Esophagus muscularis mucosa (tissue), 4 donors: Measurements from ENCODE around the gene MGAT3.

DNA sequence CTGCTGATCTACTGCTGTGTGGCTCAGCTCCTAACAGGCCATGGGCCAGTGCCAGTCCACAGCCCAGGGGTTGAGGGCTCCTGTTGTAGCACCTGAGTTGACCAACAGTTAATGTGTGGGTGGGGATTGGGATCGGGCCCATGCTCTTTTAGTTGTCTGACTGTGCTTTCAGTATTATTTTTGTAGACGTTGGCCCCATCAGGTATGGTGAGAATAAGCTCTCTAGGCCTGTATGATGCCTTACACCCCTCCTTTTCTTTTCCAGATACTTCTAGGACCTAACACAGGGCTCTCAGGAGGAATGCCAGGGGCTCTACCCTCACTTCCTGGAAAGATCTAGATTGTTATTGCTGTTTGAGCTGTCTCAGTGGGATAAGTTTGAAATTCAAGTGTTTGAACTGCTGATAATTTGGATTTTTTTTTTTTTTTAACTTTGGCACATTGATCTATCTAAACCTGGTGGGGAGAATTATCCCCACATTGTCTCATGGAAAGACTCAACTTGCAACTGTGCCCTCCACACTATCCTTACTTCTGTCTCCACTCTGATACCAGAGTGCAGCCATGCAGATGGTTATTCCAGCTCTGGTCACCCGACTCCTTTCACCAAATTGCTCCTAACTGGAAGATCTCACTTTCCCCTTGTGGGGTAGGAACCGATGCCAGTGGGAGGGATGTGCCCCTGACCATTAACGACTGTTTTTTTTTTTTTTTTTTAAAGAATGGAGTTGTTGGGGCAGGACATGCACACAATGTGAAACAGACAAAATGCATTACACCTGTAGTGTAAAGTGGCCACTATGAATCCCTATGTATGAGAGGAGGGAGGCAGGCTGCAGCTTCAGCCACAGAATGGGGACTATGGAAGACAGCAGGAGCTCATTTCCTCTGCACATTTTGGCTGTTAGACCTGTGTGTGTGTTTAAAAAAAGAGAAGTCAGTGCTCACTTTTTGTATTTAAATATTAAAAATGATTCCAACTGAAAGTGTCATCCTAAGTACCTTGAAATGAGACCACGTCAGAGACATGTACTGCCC lies 2.1 kb downstream of the TOMM22 start:
- PRO-cap: no peak
- RAMPAGE, long total RNA, 4 experiments: no peak in any of the 4 experiments

DNA sequence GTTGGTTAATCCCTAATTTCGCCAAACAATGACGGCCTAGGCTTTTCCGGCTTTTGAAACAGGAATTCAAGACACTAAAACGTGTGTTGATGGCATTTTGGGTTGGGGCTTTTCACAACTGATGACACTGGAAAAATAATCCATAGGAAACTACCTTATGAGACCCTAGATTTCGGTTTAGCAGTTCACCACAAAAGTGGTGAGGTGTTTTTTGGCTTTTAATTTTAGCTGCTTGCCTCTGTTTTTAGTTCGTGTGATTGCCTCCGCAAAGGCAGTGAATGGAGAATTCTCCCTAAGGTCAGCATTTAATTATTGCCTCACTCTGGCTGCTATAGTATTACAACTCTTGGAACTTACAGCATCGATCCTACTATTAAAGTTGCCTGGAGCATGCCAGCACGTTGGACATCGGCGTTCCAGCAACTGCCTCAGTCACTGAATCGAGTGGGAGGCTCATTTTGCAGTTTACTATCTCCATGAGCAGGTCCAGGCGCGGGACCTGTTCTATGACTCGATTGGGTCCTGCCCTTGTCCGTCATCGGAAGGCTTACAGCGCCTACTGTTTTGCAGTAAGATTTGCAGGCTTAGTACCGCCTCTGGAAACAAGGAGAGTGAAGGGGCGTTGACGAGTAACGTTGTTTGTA lies 687 bp upstream of the GTPBP1 start:
- PRO-cap: unidirectional peak, minus-strand start at position 442 of the sequence; unidirectional peak, minus-strand start at position 478 of the sequence; unidirectional peak, minus-strand start at position 517 of the sequence; bidirectional peak, plus-strand start outside the sequence, minus-strand start at position 540 of the sequence
- RAMPAGE, long total RNA, 4 experiments: no peak in any of the 4 experiments

DNA sequence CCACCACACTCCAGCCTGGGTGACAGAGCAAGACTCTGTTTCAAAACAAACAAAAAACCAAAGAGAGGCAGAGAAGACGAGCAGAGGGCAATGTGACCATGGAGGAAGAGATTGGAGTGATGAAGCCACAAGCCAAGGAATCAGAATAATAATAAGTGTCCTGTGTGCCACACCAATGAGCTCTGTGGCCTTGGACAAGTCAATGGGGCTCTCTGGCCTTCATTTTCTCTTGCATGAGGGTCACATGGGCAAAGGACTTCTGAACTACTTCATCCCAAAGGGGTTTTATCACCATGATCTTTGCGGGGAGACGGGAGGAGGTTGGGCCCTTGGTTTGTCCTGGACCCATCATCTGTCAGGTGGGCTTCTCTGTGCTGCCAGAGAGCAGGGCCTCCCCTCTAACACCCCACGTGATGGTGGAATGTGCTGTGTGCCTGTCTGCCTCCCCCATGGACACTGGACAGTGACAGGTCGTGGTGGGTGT lies 2.3 kb upstream of the SUN2 start:
- PRO-cap: no peak
- RAMPAGE, long total RNA, 4 experiments: no peak in any of the 4 experiments

- PRO-cap: no peak
- RAMPAGE, long total RNA, 4 experiments: no peak in any of the 4 experiments
These were observed 7.7 kb downstream of the CBX6 start for GRCh38 chr22:38864078-38864922.

DNA sequence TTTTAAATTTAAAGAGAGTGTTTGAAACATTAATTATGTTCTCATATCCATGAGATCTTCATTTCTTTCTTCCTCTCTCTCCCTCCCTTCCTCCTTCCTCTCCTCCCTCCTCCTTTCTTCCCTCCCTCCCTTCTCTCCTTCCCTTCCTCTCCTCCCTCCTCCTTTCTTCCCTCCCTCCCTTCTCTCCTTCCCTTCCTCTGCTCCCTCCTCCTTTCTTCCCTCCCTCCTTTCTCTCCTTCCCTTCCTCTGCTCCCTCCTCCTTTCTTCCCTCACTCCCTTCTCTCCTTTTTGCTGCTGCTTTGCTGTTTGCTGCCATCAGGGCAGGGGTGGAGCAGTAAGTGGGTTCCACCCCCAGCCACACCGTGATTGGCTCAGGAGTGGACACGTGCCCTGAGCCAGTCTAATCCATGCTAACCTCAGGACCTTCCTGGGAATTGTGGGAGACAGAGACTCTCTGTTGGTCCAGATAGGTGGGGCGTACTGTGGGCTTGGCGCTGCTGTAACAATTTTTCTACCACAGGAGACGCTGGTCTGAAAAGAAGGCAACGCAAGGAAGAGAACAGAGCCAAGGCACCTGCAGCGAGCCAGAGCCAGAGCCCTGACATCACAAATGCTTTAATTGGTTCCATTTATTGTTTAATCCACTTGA lies 33.7 kb upstream of the APOBEC3A start:
- PRO-cap: bidirectional peak, plus-strand start at position 535 of the sequence, minus-strand start at position 274 of the sequence
- RAMPAGE, long total RNA, 4 experiments: no peak in any of the 4 experiments

DNA sequence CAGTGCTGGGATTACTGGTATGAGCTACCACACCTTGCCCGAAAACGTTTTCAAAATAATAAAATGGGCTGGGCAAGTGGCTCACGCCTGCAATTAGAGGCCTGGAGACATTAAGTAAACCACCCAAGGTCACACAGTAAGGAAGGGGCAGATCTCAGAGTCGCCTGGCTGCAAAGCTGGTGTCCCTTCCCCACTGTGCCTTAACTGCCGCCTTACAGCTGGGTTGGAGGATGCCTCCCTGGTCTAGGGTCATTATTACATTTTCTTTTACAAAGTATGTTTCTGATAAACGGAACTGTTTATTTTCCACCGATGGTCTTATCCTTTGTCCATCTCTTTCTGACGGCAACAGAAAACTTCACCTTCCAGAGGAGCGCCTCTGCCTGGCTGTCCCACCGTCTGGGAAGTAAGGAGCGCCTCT lies 1.4 kb upstream of the APOBEC3B start:
- PRO-cap: no peak
- RAMPAGE, long total RNA, 4 experiments: no peak in any of the 4 experiments

GRCh38 chr22:38981291-38981617 lies 893 bp upstream of the APOBEC3B start:
- PRO-cap: unidirectional peak, plus-strand start at chr22:38981522
- RAMPAGE, long total RNA, 4 experiments: no peak in any of the 4 experiments

DNA sequence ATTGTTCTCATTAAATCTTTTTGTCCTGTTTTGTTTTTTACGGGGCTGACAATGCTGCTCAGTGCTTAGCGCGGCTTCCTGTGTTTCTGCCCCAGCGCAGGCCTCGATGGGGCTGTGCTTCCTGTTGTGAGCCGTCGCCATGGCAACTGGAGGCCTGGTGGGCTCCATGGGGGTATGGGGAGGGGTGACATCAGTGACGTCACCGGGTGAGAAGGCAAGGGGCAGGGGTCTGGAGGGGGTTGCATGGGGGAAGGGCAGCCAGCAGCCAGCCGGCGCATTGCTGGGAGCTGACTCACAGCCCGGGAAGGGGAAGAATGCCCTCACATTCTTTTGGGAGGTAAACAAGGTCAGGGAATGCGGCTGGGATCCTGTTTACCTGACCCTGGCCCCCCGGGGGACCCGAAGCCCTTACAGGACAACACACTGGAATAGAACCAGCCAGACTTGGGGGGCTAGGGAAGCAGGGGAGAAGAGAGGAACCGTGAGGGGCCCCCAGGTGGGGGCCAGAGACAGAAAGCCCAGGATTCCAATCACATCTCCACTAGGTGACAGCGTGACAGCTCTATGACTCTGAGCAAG lies 22.3 kb upstream of the CBX7 start:
- PRO-cap: unidirectional peak, minus-strand start at position 80 of the sequence
- RAMPAGE, long total RNA, 4 experiments: no peak in any of the 4 experiments

DNA sequence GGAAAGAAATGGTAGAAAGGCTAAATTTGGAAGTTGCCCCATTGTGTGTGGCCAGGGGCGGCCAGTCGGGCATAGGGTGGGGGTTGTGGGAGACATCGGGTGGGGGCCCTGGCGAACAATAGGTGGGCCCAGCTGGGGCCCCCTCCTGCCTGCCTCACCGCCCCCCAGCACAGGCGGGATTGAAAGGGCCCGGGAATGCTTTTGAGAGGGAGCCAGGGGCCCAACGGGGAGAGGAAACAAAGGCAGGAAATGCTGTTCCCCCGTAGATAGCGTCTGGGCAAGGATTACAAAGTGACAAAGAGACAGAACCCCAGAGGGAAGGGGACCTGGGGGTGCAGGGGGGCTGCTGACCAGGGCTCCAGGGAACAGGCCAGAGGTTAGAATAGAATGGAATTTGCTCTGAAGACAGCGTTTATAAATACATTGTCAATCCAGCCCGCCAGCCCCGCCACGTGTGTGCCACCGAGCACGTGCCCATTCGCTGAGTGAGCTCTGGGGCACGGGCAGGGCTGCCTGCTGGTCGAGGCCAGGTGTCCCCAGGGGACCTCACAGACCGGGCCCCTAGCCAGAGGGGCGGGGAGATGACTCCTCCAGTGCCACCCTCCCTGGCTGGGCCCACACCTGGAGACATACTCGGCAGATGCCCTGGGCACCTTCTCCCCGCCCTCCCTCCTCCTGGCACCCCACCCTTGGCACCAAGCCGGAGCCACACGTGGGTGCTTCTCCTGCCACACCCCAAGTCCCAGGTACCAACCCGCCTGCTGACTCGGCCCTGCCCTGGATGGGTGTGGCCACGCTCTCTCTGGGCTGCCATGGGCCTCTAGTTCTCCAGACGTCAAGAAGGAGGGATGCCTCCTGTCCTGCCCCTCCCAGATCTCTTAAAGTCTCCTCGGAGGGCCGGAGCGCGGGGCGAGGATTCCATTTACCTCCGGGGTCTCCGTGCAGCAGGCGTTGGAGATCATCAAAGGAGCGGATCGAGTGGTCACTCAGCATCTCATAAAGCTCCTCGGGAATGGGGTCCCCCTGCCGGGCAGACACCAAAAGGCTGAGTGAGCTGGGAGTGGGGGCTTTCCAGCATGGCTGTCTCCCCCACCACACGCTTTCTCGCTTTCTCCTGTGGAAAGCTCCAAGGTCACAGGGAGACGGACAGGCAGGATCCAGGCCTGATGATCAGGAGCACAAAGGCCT lies 9.5 kb downstream of the PDGFB start:
- PRO-cap: bidirectional peak, plus-strand start at position 831 of the sequence, minus-strand start at position 742 of the sequence
- RAMPAGE, long total RNA, 4 experiments: no peak in any of the 4 experiments

GRCh38 chr22:39239325-39240264 lies 5.2 kb downstream of the PDGFB start:
- PRO-cap: bidirectional peak, plus-strand start at chr22:39239932, minus-strand start at chr22:39239621; unidirectional peak, plus-strand start at chr22:39240009
- RAMPAGE, long total RNA, 4 experiments: no peak in any of the 4 experiments

GRCh38 chr22:39243153-39244120 lies 1.3 kb downstream of the PDGFB start:
- PRO-cap: bidirectional peak, plus-strand start at chr22:39243679, minus-strand start at chr22:39243584
- RAMPAGE, long total RNA, 4 experiments: no peak in any of the 4 experiments

- PRO-cap: no peak
- RAMPAGE, long total RNA, 4 experiments: no peak in any of the 4 experiments
These were observed 34.7 kb upstream of the PDGFB start for GRCh38 chr22:39279348-39279980.

GRCh38 chr22:39361032-39361683 lies 11.4 kb downstream of the SYNGR1 start:
- PRO-cap: no peak
- RAMPAGE, long total RNA, 4 experiments: no peak in any of the 4 experiments

DNA sequence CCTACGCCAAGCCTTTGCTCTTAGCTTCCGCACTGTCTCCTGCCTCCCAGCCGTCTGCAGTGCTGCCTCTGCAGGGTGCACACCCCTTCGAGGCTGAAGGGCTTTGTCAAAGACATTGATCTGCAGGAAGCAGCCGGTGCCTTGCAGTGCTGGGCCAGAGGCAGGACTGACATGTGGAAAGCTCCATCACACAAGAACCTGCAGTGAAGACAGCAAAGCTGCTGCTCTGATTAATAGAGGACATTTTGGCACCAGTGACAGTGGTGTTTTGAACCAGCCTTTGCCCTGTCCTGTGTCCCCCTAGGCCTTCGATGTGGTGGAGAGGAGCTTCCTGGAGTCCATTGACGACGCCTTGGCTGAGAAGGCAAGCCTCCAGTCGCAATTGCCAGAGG lies 16.9 kb downstream of the TAB1 start:
- PRO-cap: no peak
- RAMPAGE, long total RNA, 4 experiments: no peak in any of the 4 experiments

DNA sequence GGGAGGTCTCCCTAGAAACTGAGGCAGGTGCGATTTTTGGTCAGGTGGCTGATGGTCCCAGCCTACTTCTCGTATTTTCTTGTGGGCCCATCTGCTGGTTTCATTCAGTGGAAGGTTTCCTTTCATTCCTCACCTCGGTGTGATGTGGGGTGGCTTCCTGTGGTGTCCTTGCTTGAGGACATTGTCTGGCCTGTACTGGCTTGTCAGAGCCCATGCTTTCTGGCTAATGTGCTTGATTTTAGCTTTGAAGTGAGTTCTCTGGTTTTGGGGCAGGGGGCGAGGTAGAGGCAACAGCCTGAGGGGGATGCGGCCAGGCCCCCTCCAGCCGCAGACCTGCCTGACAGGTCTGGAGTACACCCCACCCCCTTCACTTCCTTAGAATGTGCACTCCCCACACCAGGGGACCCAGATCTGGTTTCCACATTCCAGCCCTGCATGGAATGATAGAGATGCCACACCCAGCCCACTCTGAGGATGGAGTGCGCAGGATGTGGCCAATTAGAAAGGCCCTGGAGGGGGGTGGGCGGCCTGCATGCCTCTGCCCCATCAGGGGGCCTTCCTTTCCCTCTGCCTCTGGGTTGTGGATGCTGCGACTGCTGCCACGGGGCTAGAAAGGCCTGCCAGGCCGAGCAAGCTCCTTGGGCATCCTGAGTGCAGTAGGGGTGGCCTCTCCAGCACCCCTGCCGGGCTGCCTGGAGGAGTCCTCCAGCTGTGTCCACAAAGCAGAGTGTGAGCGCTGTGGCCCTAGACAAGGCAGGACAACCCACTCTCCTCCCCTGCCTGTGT lies 28.3 kb upstream of the MGAT3 start:
- PRO-cap: no peak
- RAMPAGE, long total RNA, 4 experiments: no peak in any of the 4 experiments

DNA sequence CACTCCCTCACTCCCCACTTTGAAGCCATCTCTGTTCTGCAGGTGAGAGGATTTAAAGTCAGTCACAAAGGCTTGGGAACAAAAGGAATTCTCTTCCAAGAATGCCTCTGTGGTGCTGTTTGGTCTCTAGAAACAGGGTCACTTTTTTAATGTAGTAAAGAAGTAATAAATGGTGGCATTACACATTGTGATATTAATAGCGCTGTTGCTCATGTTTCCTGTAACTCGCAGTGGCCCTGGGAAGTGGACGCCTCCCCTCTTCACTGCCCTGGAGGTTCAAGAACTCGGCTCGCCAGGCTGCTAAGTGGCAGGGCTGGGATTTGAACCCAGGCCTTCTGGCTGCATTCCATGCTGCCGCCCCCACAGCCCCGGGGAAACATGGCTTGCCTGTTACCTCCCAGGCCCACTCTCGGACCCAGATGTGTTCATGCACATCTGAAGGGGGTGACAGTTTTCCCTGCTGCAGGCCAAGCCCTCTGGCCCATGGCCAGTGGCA lies 25.1 kb upstream of the MGAT3 start:
- PRO-cap: bidirectional peak, plus-strand start at position 263 of the sequence, minus-strand start at position 140 of the sequence
- RAMPAGE, long total RNA, 4 experiments: no peak in any of the 4 experiments

DNA sequence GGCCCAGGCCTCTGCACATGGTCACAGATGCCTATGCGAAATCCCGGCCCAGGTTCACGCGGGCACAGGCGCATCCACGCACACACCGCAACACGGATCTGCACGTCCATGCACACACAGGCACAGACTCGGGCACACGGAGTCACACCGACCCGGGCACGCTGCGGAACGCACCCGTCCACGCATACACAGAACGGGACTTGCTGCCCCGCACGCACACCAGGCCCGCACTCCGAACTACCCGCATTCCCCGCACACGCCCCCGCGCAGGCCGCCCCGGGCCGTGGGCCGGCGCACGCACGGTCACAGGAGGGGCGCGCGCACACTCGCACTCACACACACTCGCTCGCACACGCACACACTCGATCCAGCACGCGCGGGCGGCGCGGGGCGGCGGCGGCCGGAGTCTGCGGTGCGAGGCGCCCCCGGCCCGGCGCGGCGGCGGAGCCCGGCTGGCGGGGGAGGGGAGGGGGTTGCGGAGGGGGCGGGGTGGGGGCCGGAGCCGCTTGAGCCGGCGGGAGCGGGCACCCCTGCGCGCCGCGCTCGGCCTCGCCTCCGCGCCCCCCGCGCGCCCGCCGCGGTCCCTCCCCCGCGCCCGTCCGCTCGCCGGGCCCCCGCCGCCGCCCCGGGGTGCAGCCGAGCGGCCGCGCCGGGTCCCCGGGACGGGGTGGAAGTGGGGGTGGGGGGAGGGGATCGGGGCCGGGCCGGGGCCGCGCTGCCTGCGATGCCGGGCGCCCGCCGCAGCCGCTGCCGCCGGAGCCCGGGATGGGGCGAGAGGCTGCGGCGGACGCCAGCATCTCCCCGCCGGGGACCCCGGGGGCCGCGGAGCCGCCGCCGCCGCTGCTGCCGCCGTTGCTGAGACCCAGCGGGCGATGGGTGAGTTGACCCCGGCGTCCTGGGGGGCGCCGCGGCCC lies at the start of gene MGAT3:
Gene MGAT3 (plus strand): TSS at position 331 of the 914 bp plus-strand sequence.
- PRO-cap: unidirectional peak, plus-strand start at position 370 of the sequence
- RAMPAGE, long total RNA, 4 experiments: no peak in any of the 4 experiments

DNA sequence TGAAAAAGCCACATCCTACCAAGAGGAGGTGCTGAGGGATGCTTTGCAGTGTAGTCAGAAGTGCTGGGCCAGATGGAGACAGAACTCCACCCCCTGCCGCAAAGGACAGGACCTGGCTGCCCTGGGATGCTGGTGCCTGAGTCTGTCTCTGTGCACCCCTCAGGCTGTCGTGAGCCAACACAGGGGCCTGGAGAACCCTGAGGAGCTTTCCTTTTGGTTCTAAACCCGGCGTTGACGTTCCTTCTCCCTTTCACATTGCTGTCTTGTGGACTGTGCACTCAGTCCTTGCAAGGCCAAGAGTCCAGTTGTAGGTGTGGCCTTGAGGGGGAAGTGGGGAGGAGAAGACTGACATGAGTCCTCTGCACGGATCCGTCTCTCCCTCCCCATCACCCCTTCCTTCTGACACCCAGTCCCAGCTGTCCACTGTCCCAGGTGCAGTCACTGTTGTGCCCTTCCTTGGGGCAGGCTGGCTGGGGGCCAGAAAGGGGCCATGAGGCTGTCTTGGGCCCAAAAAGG lies 12.6 kb upstream of the MIEF1 start:
- PRO-cap: no peak
- RAMPAGE, long total RNA, 4 experiments: no peak in any of the 4 experiments

DNA sequence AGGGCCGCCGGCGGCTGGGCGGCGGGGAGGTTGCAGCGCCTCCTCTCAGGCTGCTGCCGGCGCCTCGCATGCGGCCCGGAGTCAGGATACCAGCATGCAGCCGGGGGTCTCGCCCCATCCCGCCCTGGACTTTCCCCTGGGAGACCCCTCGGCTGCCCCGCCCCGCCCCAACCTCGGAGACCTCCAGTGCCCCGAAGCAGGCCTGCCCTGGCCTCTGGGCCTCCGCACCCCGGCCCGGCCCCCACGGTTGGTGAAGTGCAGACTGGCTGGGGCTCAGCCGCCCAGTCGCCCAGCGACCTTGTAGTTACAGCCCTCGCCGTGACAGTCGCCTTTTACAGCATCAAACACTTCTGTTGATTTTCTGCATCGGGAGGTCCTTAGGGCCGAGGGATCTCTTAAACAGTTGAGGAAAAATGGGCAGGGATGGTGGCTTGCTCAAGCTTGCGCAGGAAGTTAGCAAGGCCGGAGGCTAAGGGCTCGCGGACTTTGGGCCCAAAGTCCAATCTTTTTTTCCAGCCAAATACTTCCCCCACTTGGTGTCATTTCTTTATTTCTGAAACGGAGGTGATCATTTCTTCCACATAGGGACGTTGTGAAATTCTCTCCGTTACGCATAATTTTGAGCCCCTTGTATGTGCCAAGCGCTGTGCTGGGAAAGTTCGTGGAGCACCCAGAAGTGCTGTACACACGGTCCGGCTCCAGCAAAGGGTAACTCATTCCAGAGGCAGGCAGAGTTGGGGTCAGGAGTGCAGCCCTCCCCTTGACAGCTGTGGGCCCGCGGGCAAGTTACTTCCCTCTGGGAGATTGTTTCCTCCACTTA lies 577 bp downstream of the MIEF1 start:
- PRO-cap: no peak
- RAMPAGE, long total RNA, 4 experiments: no peak in any of the 4 experiments

DNA sequence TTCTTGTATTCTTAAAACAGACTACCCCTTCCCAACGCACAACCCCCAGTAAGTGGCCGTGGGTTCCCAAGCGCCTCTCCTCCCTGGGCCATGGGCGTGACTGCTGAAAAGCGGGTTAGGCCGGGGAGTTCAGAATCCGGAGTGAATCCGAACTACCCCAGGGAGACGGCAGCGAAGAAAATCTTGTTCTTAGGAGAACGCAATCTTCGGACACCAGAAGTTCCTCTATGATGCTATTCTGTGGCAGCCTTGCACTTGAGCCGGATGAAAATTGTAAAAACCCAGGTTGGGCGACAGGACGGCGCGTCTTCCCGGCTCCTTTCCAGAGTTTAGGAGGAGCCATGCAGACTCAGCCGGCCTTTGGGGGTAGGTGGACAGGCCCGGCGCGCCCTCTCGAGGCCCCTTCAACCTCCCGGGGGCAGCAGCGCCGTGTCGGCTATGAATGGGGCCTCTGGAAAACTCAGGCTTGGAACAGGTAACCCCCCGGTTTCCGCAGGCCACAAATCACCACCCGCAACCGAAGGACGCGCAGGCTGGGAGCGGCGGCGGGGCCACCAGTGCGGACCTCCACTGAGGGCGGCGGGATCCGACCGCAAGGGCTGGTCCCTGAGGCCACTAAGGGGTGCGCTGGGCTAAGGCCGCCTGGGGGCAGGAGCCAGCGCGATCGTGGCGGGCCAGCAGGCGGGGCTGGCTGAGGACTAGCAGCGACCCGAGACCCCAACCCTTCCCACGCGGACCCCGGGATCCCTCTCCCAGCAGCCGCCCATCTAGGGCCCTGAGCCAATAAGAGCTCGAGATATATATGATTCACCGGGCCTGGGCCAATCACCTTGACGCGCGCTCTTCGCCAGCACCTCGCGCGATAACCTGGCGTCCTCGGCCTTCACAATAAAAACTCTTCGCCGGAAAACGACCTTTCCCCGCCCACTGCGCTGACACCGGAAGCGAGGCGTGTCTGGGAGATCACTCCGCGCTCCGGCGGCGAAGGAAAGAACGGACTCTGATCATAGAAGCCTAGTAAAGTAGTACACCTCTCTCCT lies 715 bp upstream of the ATF4 start:
- PRO-cap: bidirectional peak, plus-strand start at position 346 of the sequence, minus-strand start at position 331 of the sequence; bidirectional peak, plus-strand start at position 966 of the sequence, minus-strand start at position 777 of the sequence
- RAMPAGE, long total RNA, 4 experiments: no peak in any of the 4 experiments